HCT116 (cell line): ENCODE data around the genes NME4, METTL26 and MCRIP2.

GRCh38 chr16:74818-75291, 2.4 kb upstream of the RHBDF1 start:
- RRBS = 89% methylated on average over 4 of the region's 15 CpGs

DNA sequence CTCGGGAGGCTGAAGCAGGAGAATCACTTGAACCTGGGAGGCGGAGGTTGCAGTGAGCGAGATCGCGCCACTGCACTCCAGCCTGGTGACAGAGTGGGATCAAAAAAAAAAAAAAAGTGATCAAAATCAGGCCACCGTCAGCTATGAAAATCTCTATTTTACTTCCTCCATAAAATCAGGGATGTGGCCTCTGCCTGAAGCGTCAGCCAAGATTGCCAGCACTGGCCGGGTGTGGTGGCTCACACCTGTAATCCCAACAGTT, 26.0 kb downstream of the AXIN1 start:
- RRBS = no CpG with 5 or more reads among the region's 8 CpGs

- RRBS = 96% methylated on average over 3 of the region's 22 CpGs
Measured at GRCh38 chr16:369320-369890, 933 bp downstream of the MRPL28 start.

GRCh38 chr16:380816-381590, 775 bp downstream of the PGAP6 start:
- RRBS = 8% methylated on average over 15 of the region's 57 CpGs

DNA sequence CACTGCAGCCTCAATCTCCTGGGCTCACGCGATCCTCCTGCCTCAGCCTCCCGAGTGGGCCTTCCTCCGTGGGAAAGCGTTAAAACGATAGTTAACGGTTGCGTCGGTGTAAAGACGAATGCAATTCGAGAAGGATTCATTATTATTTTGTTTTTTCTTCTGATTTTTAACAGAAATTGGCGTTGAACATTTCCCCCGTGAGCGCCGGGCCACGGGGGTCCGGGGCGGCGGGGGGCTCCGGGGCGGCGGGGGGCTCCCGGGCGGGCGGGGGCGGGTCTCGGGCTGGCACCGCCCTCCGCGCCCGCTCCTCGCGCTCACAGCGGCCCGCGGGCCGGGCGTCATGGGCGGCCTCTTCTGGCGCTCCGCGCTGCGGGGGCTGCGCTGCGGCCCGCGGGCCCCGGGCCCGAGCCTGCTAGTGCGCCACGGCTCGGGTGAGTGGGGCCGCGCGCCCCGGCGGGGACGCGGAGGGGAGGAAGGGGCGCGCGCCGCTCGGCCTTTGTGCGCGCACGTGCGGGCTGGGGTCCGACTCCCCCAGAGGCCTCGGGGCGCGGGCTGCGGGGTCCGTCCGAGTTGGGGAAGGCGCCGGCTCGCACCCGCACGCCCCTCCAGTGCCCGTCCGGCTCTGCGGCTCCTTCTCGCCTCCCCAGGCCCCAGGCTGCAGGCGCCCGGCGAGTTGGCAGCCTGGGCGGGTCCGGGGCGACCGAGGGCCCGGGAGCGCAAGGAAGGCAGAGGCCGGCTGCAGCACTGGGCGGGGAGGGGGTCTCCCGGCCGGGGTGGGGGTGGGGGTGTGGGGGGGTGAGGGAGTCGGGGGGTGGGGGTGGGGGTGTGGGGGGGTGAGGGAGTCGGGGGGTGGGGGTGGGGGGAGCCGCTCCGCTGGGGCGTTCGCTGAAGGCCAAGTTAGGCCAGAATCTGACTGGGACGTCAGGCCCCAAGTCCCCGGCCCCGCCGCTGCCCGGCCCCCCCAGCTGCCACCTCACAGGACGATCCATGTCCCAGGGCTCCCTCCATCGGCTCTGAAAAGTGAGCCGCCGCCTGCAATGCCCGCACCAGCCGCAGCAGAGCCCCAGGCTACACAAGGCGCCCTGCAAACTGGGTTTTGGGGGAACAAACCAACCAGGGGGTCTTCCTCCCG, at the start of gene NME4:
Gene NME4, plus strand, starts transcription at position 317 of the 1,132 bp plus-strand sequence.
- RRBS = 1% methylated on average over 49 of the region's 116 CpGs

GRCh38 chr16:523999-524724, 3.4 kb upstream of the CAPN15 start:
- RRBS = 85% methylated on average over 6 of the region's 16 CpGs

- RRBS = no CpG with 5 or more reads among the region's 15 CpGs
Measured at GRCh38 chr16:525368-526082, 2.0 kb upstream of the CAPN15 start.

DNA sequence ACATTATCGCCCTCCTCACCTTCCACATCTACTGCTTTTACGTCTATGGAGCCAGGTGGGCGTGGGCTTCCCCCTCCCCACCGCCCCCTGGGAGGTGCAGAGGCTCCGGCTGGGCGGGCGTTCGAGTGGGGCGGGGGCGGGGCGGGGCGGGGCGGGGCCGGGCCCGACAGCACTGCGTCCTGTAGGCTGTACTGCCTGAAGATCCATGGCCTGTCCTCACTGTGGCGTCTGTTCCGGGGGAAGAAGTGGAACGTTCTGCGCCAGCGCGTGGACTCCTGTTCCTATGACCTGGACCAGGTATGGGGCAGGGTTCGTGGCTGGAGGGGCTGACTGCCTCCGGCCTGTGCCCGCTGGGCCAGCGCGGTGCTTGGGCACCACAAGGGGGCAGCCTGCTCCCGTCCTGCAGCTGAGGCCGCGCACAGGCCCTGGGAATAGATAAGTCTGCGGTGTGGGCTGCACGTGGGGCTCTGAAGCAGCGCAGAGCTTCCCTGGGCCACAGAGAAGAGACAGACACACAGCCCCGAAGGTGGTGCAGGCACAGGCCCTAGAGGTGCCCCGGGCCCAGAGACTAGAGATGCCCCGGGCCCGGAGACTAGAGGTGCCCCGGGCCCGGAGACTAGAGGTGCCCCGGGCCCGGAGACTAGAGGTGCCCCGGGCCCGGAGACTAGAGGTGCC, 9.3 kb downstream of the PIGQ start:
- RRBS = 7% methylated on average over 10 of the region's 43 CpGs

DNA sequence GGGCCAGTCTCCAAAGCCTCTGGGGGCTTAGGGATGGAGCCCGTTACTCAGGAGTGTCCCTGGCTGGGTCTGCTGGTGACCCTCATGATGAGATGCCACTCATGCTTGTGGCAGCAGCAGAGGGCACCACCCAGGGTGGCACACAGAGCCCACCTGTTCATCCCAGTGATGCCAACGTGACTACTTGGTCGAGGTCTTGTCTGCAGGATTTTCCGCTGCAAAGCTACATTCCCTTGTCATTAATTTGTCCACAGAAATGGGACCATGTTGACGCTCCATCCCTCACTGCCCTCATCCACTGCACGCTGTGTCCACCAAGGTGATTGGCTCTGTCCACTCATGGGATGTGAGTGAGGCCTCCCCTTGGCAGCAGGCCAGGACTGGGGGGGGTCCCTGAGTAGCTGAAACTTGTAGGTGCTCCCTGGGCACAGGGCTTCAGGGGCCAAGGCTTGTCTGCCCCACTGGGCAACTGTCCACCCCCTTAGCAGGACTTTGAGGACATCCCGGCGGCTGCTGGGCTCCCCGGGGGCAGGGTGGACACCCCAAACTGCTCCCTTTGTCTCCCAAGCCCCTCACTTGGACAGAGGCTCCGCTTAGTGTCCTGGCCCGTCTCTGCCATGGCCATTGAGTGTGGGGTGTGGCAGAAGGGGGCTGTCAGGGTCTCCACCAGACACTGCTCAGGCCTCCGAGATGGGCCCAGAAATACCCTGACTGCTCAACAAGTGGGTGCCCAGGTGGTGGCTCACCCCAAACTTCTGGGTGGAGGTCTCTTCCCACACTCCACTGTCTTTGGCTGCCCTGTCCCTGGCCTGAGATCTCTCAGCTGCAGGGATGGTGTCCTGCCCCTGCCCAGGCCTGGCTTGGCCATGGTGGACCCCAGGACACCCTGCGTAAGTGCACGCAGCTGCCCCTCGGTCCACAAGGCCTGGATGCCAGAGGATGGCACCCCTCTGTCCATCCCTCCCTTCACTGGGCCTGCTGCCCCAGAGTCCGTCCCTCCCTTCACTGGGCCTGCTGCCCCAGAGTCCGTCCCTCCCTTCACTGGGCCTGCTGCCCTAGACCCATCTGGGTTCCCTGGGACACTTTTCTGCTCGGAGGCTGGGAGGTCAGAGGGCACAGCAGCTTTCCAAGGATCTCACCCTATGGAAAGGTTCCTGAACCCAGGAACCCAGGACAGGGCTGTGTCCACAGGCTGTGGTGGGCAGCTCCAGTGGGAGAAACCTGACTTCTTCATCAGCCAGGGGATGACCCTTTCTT, 3.0 kb upstream of the RAB40C start:
- RRBS = no CpG with 5 or more reads among the region's 18 CpGs

GRCh38 chr16:636084-636909, at the start of gene METTL26:
METTL26 (minus strand) TSS chr16:636305.
- RRBS = 2% methylated on average over 15 of the region's 90 CpGs

- RRBS = 1% methylated on average over 63 of the region's 126 CpGs
Measured at GRCh38 chr16:641363-642529, at the start of gene MCRIP2. MCRIP2 (plus strand) TSS chr16:641828.

DNA sequence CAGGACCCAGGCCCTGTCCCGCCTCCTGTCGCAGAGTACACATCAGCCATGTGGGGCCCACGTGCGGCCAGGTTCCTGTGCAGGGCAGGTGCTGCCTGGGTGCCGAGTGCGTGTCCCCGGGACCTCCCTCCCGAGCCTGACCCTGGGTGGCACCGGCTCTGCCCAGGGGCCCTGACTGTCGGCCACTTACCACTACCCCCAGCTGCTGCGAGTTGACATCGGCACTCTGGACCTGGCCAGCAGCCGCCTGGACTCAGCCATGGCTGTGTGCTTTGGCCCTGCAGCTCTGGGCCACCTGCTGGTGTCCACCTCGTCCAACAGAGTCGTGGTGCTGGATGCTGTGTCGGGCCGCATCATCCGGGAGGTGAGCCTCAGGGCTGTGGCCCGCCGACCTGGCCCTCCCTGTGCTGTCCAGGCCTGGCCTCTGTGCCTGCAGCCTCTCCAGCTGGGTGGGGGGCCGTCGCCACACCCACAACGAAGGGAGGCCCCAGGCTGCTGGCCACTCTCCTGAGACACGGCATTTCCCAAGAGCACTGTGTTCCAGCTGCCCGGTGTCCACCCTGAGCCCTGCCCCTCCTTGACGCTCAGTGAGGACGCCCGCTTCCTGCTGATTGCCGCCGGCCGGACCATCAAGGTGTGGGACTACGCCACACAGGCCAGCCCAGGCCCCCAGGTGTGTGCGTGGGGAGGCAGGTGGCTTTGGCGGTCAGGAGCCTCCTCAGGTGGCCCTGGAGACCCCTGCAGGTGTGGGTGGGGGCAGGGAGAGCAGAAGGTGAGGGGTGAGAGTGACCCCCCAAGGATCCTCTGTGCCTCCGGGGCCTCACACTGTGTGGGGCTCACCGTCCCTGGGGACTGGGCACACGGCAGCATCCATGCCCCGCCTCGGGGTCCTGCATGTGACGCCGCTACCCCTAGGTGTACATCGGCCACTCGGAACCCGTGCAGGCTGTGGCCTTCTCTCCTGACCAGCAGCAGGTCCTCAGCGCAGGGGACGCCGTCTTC, 9.1 kb downstream of the WDR90 start:
- RRBS = no CpG with 5 or more reads among the region's 47 CpGs

GRCh38 chr16:676881-677884, 1.7 kb downstream of the RHBDL1 start:
- RRBS = 94% methylated on average over 15 of the region's 63 CpGs

- RRBS = no CpG with 5 or more reads among the region's 17 CpGs
Measured at GRCh38 chr16:682273-682792, 1.8 kb downstream of the JMJD8 start.

DNA sequence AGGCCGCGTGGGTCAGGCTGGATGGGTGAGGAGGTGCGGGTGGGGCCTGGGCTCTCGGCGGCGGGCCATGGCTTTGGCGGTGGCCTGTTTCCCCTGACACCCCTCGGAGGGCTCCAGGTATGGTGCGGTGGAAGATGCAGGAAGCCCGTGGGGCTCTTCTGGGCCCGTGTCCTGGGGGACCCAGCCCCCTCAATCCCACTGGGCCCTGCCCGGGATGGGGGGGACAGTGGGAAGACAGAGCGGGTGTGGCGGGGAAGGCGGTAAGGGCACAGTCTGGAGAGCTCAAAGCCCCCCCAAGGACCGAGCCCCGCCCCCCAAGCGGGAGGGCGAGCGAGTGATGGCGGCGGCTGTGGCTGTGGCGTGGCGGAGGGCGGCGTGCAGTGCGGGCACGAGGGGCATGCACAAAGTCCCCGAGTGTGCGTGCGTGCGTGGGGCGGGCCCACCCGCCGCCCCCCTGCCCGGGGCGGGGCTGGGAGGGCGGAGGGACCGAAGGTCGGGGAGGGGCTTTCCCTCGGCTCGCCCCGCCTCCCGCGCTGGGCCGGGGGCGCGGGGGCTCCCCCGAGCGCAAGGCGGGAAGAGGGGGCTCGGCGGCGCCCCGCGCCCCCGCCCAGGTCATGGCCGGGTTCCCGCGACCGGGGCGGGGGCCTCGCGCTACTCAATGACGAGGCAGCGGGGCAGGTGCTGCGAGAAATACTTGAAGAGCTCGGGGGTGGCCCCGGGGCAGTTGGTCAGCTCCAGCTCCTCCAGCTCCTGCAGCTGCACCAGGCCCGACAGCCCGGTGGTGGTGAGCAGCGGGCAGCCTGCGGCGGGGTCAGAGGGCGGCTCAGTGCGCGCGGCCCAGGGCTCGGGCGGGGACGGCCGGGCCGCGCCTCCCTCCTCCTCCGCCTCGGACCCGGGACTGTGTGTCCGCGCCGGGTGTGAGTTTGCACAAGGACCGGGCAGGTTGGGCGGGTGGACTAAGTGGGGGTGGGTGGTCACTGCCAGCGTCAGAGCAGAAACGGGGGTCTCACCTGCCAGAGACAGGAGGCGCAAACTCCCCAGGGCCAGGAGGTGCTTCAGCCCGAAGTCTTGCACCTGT, 3.8 kb upstream of the WDR24 start:
- RRBS = 87% methylated on average over 14 of the region's 96 CpGs

DNA sequence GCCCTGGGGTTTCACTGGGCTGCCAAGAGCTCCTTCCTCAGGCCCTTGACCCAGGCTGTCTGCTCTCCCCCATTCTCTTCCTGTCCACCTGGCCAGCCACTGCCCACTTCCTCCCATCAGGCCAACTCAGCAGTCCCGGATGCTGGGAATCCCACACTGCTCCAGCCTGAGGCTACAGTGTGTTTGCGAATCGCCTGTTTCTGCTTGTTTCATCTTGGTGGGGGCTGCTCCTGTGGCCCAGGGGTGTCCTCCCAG, 865 bp upstream of the METRN start:
- RRBS = no CpG with 5 or more reads among the region's 3 CpGs

DNA sequence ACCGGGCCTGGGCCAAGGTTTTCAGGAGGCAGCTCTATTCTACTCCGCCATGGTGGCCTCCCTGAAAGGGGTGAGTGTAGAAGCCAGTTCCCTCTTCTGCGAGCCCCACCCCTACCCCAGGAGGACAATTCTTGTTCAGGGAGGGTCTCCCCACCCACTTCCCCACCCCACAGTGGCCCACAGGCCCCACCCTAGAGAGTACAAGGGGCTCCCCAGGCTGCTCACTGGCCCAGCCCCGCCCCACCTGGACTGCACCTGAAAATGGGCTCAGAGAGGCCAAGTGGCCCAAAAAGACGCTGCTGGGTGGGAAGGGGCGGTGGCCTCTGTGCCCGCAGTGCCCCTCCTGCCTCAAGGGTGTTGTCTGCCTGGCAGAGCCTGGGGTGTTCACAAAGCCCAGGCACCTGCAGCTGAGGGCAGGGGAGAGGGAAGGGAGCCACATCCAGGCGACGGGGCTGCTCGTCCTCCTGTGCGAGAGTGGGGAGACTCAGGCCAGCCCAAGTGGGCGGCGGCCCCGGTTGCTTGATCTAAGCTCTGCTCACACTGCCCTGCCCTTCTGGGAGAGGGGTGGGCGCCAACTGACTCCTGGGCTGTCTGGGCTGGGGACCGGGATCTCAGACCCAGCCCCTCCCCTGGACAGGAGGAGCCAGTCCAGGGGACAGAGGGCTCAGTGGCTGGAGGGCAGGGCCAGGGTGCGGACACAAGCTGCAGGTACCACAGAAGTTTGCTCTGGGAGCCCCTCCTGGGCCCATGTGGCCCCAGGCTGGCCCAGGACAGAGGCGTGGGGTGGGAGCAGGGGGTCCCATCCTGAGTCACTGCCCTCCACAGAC, 1.5 kb downstream of the MSLN start:
- RRBS = 76% methylated on average over 3 of the region's 18 CpGs

GRCh38 chr16:861758-862105, 61.2 kb upstream of the GNG13 start:
- RRBS = no CpG with 5 or more reads among the region's 16 CpGs

DNA sequence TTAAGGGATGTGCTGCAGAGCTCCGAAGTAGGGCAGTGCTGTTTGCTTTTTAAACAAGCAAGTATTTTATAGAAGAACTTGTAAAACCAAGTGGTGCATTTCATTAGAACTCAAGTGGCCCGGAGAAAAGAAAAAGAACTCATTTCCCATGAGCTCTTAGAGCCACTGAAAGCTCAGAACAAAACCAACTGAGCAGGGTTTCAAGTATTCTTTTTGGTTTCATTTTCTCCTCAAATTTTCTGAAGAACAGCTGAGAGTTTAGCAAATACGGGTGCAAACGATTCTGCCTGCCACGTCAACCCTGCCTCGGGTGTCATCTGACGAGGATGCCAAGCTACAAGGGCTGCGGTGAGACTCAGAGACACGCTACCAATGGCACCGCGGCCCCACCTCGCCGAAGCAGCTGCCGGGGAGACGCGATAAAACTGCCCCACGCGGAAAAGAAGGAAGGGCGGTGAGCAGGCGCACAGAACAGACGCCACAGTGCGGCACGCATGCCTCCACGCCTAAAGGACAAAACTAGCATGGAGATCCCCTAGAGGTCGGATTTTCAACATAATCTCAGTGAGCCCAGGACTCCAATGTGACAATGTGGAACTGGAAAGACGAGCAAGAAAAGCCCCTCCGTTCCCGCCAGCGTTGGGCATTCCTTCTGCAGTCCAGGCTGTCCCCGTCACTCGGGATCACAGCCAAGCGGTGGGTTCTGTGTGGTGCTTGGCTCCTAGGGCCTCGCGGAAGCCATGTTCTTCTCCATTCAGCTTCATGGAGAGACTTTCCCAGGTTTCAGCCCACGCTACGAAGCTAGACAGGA, 6.1 kb downstream of the LMF1 start:
- RRBS = no CpG with 5 or more reads among the region's 36 CpGs

- RRBS = 14% methylated on average over 6 of the region's 31 CpGs
Measured at GRCh38 chr16:982080-982279, 410 bp downstream of the SOX8 start.